ENCODE measurements around the genes MLST8, RNPS1, NTN3, KCTD5 and PRSS33.

- PRO-cap = no peak
Observed at GRCh38 chr16:2124148-2124583, 11.5 kb downstream of the PKD1 start.

DNA sequence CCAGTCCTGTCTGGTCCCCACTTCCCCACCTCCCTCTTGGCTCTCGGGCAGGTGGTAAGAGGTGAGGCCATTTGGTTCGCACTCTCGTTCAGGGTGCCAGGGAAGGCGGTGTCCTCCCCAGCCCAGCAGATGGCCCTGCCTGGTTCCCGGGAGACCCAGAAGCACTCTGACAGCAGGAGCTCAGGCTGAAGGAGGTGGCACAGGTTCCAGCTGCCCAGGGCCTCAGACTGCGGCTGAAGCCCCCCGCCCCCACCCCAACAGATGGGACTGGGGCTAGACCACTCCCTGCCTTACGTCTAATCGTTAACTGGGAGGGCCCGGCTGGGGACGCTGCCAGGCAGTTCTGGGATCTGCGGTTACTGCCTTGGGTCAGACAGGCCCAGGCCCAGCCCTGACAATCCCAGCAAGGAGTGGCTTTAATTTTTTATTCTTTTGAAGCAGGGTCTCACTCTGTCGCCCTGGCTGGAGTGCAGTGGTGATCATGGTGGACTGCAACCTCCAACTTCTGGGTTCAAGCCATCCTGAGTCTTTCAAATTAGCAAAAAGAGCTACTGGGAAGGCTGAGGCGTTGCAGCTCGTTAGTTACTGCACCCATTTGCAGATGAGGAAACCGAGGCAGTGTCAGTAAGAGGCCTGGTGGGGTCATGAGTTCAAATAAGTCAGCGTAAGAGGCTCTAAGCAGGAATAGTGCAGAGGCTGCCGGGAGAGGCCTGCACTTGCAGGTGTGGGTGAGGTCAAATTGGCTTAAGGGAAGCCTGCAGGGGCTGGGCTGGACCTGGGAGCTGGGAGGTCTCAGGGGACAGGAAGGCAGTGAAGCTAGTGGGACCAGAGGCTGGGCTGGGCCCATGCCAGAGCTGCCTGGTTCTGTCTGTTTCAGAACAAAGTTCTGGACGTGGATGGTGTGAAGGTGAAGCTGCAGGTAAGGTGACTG is 2.5 kb downstream of the RAB26 start:
- PRO-cap = no peak

DNA sequence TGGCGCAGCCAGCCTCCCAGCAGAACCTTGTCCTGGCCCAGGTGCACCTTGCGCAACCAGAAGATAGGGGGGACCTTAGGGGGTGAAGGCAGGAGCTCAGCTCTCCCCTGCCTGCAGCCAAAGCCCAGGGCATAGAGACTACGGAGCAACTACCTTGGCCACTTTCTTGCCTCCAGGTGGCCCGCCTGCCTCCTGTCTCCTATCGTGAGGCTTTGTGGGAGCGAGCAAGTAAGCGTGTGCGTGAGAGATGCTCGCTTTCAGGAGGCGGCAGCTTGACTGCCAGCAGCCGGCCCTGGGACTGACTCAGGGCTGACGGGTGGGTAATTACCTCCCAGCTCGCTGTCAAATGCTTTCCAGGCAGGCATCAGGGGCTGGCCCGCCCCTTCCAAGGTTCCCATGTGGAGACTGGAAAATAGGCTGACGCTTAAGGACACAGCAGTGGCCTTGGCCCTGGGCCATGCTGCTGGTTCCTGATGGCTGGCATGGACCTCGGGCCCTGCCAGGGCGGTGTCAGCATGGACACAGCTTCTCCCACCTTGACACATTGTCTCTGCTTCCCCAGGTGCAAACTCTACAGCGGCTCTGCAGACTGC is 19.1 kb downstream of the TRAF7 start:
- PRO-cap = no peak

DNA sequence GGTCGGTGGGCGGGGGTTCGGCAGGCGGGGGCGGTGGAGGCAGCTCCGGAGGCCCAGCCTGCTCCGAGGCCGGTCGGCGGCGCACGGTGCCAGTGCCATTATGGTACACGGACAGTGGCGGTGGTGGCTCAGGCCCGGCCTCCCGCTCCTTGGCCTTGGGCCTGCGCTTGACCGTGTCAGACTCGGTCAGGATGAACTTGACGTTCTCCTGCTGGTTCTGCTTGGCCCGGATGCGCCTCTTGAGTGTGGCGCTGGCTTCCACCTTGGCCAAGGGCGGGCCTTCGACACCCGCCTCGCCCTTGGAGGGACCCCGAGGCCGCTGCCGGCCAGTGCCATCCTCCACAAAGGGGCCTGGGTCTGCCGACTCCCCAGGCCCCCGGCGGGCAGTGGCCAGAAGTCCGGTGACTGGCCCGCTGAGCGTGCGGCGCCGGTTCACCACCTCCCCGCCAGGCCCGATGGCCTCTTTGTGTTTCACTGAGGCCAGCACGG is 16.6 kb downstream of the CASKIN1 start:
- PRO-cap = no peak

GRCh38 chr16:2195401-2195932 is 938 bp downstream of the CASKIN1 start:
- PRO-cap = no peak

DNA sequence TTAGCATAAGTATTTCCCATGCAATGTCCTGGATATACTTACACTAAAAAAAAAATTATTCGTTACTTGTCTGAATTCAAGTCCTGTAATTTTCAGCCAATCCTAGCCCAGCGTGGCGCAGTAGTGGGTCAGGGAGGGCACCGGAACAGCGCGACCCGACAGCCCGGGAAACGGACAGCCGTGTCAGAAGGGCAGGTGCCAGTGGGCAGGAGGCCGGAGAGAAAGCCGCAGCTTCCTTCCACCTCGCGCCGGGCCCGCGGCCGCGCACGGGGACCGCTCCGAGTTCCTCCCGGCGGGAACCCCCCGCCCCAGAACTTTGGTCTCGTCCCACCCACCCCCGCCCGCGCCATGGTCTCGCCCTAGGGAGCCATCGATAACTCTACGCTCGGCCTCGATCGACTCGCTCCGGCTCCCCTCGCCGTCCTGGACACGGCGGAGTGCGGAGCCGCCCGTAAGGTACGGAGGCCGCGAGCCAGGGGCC is at the start of gene MLST8:
MLST8 (plus strand) TSS at position 398 of the 481 bp plus-strand sequence.
- PRO-cap = bidirectional peak, plus-strand start at position 421 of the sequence, minus-strand start at position 280 of the sequence

GRCh38 chr16:2267463-2268273 is at the start of gene RNPS1:
Gene RNPS1 (minus strand): TSS chr16:2268126.
- PRO-cap = bidirectional peak, plus-strand start at chr16:2268215, minus-strand start at chr16:2268114

GRCh38 chr16:2276079-2276913 is 8.4 kb upstream of the RNPS1 start:
- PRO-cap = no peak

- PRO-cap = no peak
Observed at GRCh38 chr16:2329472-2329874, 11.1 kb downstream of the ABCA3 start.

DNA sequence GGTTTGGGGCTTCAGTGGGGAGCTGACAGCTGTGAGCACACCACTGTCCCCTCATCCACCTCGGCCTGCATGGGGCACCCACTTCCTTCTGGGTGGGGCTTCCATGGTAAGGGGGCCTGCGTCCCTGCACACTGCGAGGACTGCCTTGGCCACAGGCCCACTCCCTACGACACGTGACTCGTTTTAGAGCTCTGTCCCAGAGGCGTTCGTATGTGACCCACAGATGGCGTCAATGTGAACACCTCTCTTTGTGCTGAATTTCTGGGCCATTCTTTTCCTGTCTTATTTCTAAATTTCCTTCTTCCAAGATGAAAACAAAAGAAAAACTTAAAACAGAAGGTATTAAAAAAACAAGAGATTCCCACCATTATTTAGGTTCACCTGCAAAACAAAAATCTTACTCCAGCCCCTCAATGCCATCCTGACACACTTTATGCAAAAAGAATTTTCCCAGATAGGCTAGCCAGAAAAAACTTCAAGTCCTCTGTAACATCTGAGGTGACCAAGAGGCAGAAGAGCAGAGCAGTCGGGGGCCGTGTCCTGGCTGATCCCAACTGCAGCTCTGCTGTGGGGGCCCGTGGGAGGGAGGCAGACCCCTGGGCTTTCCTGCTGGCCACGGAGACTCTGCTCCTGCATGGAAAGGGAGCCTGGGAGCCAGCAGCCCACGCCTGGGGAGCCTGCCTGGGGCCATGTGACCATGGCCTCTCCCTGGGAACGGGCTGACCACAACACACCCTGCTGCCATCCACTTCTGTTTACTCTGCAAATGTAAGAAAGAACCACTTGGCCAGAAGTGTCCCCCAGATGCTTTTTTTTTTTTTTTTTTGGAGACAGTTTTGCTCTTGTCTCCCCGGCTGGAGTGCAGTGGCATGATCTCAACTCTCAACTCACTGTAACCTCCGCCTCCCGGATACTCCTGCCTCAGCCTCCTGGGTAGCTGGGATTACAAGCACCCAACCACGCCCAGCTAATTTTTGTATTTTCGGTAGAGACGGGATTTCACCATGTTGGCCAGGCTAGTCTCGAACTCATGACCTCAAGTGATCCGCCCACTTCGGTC is 2.1 kb upstream of the TEDC2 start:
- PRO-cap = no peak

DNA sequence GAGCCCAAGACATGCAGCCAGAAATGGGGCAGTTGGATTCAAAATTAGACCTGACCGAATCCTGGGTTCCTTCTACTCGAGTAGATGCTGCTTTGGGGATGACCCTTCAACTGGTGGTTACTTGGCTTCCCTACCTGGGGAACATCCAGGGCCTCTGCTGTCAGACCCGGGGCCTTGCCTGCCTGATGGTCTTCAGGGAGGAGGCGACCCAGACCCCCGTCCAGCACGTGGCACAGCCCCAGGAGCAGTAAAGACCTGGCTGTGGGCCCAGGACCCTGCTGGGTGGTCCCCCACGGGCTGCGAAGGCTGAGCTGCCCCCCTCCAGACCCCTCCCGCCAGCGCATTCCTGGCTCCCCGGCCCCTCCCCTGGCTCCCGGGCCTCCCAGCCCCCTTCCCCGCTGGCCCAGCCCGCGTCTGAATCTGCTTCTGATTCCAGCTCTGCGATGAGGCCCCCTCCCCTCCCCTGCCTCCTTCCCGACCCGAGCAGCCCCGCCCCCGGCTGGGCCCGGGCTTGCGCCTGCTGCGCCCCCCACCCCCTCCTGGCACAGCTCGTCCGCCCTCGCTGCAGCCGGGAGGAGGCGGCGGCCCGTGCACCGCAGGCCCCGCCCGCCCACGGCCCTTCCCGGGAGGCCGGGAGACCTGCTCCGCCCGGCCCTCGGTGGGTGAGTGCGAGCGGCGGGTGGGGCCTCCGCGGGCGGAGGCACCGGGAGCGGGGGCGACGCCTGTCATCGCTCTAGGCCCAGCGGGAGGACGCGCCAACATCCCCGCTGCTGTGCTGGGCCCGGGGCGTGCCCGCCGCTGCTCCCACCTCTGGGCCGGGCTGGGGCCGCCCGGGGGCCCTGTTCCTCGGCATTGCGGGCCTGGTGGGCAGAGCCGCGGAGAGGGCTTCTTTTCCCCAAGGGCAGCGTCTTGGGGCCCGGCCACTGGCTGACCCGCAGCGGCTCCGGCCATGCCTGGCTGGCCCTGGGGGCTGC is at the start of gene NTN3:
NTN3 (plus strand) TSS at position 545 of the 974 bp plus-strand sequence.
- PRO-cap = no peak

DNA sequence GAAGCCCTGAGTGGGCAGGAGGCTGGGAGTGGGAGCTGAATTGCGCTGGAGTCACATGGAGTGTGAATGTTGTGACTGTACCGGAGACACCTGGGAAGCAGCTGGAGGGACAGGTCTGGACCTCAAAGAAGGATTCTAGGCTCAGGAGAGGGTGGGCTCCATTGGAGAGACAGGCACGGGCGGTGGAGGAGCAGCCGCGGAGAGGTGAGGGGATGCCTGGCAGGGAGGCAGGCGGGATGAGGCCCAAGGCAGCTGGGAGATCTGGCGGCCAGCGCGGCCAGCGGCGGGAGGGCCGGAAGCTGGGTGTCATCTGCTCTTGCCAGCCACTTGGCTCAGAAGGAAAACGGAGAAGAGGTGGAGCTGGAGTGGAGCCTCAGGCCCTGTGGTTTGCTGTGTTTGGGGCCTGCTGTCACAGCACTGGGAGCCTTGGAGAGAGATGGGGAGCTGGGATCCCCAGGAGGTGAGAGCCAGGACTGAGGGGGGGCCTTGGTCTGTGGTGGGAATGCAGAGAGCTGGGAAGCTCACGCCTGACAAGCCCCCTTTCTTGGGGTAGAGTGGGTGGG is 7.8 kb downstream of the TBC1D24 start:
- PRO-cap = unidirectional peak, plus-strand start at position 341 of the sequence

DNA sequence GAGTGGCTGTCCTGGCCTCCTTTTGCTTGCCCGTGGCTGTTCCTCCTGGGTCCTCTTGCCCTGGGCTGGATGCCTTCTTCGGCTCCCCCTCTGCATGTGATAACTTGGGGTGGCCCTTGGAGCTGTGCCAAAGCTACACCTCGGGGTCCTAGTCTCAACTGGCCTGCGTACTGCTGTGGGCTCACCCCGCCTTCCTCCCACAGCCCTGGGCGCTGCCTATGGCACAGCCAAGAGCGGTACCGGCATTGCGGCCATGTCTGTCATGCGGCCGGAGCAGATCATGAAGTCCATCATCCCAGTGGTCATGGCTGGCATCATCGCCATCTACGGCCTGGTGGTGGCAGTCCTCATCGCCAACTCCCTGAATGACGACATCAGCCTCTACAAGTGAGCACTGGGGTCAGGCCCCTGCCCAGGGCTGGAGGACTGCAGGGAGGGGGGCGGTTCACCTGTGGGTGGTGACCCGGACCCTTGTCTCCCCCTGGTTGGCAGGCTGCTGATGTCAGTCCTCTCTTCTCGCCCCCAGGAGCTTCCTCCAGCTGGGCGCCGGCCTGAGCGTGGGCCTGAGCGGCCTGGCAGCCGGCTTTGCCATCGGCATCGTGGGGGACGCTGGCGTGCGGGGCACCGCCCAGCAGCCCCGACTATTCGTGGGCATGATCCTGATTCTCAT is 1.0 kb upstream of the AMDHD2 start:
- PRO-cap = no peak

DNA sequence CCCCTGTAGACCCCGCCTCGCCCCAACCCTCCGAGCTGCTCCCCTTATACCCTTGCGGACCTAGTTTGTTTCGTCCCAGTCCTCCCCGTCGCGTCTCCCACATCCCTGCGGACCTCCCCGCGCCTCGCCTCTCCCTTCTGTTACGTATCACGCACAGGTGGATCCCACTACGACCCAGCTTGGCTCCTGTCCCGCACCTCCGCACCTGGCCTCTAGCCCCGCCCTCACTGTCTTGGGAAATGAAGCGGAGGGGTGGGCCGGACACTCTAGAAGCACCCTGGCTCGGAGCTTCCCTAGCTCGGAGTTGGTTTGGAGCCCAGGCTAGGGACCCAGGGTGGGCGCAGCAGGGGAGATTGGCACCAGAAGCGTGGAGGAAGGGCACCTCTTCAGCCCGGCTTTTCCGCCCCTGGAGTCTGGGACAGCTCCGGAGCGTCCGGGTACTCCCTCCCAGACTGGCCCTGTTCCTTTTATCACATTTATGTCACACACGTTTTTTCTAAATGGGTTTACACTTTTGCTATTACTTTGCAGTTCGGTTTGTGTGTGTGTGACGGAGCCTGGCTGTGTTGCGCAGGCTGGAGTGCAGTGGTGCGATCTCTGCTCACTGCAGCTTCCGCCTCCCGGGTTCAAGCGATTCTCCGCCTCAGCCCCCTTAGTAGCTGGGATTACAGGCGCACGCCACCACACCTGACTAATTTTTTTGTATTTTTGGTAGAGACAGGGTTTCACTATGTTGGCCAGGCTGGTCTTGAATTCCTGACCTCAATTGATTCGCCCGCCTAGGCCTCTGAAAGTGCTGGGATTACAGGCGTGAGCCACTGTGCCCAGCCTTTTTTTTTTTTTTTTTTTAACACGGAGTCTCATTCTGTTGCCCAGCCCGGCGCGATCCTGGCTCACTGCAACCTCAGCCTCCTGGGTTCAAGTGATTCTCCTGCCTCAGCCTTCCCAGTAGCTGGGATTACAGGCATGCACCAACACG is 1.5 kb upstream of the CEMP1 start:
- PRO-cap = bidirectional peak, plus-strand start at position 238 of the sequence, minus-strand start at position 139 of the sequence; bidirectional peak, plus-strand start at position 530 of the sequence, minus-strand start at position 454 of the sequence

DNA sequence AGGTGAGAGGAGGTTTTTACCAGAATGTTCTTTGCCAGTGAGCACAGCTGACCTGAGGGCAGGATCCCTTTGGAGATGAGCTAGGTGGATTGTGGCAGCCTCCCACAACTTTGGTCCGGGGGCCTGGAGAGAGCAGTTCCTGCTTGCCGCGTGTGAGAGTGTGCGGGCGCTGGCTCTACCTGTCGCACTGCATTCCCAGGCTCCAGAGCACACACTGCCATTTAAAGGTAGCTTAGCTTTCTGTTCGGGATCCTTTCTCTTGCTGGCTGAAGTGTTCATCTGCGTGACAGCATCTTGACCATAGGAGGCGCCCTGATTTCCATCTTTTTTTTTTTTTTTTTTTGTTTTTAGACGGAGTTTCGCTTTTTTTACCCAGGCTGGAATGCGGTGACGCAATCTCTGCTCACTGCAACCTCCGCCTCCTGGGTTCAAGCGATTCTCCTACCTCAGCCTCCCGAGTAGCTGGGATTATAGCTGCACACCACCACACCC is 13.6 kb downstream of the PDPK1 start:
- PRO-cap = no peak

- PRO-cap = bidirectional peak, plus-strand start at chr16:2682524, minus-strand start at chr16:2682390
Observed at GRCh38 chr16:2682465-2683270, at the start of gene KCTD5. Gene KCTD5 (plus strand): TSS chr16:2682523.

DNA sequence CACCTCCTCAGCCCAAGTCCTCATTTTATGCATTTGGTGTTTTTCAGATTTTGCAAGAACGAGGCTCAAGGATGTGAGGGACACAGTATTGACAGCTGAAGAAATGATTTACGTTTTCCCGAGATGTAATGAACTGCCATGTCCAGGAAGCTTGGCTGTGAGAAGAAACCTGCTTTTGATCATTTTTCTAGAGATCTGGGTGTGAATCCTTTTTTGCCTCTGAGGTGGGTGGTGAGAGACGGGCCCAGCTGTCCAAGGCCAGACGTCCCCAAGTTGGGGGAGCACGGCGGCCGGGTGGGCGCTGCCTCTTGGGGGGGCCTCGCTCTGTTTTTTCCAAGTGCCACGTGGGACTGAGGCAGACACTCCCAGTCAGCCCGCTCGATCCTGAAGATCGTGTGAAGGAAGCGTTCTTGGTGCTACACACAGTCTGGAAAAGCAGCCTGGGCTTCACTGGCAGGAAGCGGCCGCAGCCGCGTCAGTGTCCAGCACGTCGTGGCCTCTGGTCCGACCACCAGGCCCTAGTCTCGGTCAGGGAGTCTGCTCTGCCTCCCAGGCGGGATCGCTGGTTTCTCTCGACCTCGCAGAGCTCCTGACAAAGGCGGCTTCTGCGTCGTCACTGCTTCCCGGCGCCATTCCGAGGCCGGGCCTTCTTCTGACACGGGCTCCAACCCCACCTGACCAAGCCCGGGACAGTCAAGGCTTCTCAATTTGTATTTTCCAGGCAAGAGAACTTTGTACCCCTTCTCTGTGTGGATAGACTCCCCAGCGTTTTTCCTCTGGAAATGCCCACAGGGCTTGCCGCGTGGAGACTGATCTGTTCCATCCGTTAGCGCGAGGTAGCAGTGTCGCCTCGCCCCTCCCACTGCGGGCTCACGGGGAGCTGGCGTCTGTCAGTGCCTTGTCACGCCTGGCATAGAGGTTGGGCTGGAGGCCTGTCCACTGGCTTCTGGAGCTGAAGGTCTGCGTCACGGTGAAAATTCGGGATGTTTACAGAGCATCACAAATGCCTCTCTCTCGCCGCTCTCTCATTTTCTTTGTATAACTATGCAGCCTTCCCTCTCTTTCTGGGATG is 12.4 kb downstream of the PRSS27 start:
- PRO-cap = no peak

GRCh38 chr16:2762337-2762812 is 9.9 kb downstream of the SRRM2 start:
- PRO-cap = no peak

- PRO-cap = no peak
Observed at GRCh38 chr16:2766345-2766723, 10.7 kb downstream of the ELOB start.

- PRO-cap = no peak
Observed at GRCh38 chr16:2787402-2788099, at the start of gene PRSS33. Gene PRSS33 (minus strand): TSS chr16:2787560.

Measured in trachea (tissue), 1 donor.